Measurements from ENCODE around the genes GAS7 and PIRT.

GRCh38 chr17:10034669-10035128 lies 129.6 kb upstream of the RCVRN start:
- PRO-cap: no peak

- PRO-cap: no peak
Observed at GRCh38 chr17:10105587-10106048, 92.8 kb downstream of the GAS7 start.

GRCh38 chr17:10127130-10127586 lies 71.2 kb downstream of the GAS7 start:
- PRO-cap: no peak

GRCh38 chr17:10196002-10196657 lies 2.3 kb downstream of the GAS7 start:
- PRO-cap: no peak

DNA sequence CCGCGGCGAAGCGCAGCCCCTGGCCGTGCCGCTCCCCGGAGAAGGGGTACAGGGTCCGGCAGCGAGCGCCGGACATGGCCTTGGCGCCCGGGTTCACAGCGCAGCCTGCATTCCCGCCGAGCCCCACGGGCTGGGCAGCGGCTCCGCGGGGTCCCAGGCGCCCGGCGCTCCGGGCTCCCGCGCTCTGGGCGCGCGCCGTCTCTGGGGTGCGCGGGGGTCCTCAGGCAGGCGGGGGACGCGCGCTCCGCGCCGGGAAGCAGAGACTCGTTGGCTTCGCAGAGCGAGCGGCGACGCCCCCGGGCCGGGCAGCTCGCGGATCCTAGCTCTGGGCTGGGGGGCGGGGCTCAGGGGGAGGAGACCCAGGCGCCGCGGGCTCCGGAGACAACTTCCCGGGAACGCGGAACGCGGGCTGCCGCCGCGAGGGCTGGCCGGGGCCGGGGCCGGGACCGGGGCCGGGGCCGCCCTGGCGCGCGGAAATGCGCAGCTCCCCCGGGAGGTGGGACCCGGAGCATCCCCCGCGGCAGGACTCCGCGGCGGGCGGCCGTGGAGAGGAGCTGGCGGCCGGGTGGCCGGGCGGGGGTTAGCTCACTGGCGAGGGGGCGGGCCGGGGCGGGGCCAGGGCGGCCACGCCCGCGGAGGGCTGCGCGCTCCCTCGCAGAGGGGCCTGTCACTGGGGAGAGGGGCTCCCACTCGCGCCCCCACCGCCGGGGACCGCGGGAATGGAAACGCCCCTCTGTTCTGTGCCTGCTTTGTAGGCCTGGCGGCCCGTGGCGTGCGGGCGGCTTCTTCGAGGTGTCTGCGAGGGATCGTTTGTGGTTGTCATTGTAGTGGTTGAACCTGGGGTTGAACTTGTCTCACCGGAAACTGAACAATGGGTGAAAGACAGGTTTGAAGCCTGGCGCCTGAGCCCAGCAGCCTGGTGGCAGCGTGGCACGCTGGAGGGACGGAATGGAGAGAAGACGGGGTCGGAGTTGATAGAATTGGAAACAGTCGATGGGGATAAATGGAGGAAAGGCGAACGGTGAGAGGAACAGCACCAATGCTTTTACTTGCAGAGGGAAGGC lies at the start of gene GAS7:
Gene GAS7 (minus strand): TSS at position 292 of the 1,064 bp plus-strand sequence.
- PRO-cap: bidirectional peak, plus-strand start at position 384 of the sequence, minus-strand start at position 292 of the sequence; unidirectional peak, minus-strand start at position 556 of the sequence

DNA sequence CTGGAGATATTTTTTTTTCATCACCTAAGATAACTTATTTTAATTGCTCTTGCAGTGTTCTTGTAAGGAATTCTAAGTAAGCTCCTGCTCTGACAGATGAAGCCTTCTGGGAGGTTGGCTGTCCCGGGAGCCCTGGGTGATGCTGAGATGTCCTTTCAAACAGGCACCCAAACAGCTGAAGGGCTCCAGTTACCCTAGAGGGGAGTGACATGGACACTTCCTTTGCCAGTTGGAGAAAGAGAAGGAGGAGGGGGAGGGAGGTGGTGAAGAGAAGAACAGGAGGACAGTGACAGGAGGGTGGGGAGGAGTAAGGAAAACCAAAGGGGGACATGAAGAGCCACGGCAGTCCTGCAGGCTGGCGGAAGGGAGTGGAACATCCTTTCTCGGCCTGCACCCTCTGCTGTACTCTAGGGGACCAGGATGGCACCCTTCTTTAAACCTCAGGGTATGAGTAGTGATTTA lies 51.8 kb downstream of the MYH3 start:
- PRO-cap: no peak

DNA sequence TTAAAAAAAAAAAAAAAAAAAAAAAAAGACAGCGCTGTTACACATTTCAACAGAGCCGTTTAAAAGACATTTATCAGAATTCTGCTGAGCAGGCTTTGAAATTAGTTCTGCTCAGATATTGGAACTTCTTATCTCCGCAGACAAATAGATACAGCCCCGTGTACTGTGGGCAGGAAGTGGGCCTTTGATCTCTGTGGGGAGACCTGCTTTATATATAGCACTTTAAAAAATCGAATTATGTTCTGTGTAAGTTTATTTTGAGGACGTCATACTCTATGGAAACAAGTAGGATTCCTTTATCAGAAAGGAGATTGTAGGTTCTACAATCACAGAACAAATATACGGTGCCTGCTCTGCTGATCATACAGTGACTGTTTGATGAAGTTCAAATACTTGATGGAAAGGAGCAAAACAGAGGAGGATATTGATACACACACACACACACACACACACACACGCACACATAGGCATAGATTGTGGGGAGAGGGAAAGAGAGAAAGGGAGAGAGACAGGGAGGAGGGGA lies 14.7 kb upstream of the TMEM220 start:
- PRO-cap: no peak

DNA sequence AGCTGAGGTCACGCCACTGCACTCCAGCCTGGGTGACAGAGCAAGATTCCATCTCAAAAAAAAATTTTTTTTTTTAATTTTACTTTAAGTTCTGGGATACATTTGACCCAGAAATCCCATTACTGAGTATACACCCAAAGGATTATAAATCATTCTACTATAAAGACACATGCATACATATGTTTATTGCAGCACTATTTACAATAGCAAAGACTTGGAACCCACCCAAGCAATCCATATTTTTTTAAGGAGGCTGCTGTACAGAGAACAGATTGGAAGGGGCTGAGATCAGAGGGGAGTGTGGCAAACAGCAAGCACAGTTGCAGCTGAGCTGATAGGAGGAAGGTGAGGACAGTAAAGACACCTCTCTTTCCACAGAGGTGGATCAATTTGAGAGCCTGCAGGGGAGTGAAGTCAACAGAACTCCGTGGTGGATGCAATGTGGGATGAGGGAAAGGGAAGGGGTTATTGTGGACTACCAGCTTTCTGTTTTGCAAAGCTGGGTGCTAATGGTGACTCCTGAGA lies 10.2 kb upstream of the TMEM238L start:
- PRO-cap: no peak

- PRO-cap: no peak
Observed at GRCh38 chr17:10837825-10838389, at the start of gene PIRT. Gene PIRT, minus strand, starts transcription at chr17:10838087.

GRCh38 chr17:11598801-11599304 lies 583 bp downstream of the DNAH9 start:
- PRO-cap: no peak

DNA sequence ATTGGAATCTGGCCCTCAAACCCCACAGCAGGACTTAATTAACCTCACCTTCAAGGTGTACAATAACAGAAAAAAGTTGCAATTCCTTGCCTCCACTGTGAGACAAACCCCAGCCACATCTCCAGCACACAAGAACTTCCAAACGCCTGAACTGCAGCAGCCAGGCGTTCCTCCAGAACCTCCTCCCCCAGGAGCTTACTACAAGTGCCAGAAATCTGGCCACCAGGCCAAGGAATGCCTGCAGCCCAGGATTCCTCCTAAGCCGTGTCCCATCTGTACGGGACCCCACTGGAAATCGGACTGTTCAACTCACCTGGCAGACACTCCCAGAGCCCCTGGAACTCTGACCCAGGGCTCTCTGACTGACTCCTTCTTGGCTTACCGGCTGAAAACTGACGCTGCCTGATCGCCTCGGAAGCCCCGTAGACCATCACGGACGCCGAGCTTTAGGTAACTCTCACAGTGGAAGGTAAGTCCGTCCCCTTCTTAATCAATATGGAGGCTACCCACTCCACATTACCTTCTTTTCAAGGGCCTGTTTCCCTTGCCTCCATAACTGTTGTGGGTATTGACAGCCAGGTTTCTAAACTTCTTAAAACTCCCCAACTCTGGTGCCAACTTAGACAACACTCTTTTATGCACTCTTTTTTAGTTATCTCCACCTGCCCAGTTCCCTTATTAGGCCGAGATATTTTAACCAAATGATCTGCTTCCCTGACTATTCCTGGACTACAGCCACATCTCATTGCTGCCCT lies 23.1 kb downstream of the ZNF18 start:
- PRO-cap: no peak

GRCh38 chr17:11997767-11998185 lies 501 bp upstream of the ZNF18 start:
- PRO-cap: no peak

DNA sequence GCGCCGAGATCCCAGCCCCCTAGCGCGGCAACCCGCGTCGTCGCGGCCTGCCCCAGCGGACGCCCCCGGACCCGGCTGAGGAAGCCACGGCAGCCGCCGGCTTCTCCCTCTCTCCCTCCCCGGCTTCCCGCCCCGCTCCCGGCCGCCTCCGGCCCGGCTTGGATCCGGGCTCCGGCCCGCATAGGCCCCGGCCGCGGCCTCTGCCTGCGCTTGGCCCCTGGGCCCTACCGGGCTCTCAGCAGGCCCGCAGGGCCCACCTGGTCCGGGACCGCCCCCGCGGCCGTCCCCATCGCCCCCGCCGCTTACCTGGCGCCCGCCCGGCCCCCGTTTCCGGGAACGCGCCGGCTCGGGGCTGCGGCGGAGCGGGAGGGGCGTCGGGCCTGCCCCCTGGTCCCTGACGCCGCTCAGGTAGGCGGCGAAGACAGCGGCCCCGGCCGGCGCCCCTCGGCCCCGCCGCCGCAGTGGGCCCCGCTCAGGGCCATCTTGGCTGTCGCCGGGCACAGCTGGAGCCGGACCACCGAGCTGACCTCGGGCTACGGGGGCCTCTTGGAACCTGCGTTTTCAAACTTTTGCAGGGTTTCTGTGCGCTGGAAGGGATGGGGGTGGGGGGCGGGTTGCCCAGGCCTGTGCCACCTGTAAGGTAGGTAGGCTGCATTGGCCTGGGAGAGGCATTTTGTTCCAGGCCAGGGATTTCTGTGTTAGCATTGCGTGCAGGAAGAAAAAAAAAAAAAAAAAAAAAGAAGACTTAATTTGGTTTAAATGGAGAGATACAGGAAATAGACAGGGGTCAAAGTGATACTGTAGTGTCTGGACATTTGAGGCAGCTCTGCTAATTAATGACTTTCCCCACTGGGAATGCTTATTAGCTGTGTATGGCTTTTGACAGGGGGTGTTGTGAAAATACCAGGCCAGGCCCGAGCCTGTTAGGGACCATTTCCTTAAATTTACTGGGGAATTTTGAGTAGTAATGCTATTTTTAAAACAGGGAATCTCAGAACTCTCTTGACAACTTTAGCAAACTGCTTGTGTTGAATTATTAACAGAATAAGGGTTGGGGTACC lies 670 bp downstream of the MAP2K4 start:
- PRO-cap: bidirectional peak, plus-strand start at position 349 of the sequence, minus-strand start at position 240 of the sequence

- PRO-cap: no peak
Observed at GRCh38 chr17:12106906-12107785, 86.5 kb downstream of the MAP2K4 start.

GRCh38 chr17:12138373-12138987 lies 117.8 kb downstream of the MAP2K4 start:
- PRO-cap: no peak

DNA sequence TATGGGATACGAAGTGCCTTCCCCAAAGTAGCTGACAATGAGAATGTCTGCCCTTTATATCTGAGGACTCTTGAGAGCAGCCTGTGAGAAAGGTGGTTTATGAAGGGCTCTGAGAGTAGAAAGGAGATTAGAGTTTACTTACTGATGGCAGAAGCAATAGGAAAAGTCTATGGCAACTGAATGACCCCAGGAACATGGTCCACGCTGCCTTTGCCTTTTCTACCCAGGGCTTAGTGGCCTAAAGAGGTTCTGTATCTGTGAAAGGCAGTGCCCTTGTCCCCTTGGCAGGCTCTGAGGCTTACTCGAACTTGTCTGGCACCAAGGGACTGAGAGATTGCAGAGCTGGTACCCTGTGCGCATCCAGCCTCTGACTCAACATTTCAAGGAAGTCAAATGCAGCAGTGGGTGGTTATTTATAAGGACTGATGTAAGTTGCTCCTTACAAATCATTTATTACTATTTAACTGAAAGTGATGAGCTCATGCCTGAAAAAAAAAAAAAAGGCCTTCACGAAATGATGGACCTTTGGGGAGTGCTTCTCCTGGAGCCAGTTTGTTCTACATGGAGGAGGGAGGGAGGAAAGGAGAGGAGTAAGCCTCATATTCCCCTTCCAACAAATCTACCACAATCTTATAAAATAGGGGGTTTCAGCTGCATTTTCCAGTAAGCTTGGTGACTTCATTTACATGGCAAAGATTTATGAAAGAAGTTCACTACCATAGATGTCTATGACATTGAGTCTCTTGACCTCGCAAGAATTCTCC lies 299.8 kb upstream of the MYOCD start:
- PRO-cap: no peak

DNA sequence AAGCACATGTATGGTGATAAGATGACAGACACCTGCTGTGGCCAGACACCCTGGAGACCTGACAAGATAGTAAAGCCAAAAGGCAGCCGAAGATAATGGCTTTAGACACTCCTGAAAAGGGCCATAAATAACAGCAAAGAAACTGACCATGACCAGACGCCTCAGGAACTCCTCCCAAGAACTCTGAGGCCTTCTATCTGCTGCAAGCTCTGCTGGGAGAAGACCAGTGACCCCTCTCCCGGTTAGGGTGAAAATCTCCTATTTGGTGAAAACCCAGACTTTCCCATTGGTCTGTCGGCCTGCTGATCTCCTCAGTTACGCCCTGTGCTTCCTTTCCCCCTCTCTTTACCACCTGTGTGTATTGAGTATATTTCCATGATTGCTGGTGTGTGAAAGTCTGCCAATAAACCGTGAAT lies 226.7 kb upstream of the MYOCD start:
- PRO-cap: no peak

GRCh38 chr17:12489704-12490060 lies 176.0 kb upstream of the MYOCD start:
- PRO-cap: unidirectional peak, plus-strand start at chr17:12490003

DNA sequence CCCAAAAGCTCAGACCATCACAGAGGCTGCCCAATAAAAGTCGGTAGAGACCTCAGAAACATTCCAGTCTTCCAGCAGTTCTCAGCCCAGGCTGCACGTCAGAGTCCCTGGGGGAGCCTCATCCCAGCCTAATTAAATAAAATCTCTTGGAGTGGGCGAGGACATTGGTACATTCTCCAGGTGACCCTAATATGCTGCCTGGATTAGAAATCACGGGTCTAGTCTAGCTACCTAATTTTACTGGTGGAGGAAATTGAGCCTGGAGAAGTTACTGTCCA lies 117.1 kb upstream of the MYOCD start:
- PRO-cap: no peak

GRCh38 chr17:13940966-13941399 lies 128.3 kb upstream of the COX10 start:
- PRO-cap: no peak

Measured in bronchus (tissue), 1 donor.